Calu3 (cell line): ENCODE measurements around the genes EFCAB10 and CDHR3.

GRCh38 chr7:103317897-103318433, 20.7 kb downstream of the PMPCB start:
- PRO-cap = no peak

DNA sequence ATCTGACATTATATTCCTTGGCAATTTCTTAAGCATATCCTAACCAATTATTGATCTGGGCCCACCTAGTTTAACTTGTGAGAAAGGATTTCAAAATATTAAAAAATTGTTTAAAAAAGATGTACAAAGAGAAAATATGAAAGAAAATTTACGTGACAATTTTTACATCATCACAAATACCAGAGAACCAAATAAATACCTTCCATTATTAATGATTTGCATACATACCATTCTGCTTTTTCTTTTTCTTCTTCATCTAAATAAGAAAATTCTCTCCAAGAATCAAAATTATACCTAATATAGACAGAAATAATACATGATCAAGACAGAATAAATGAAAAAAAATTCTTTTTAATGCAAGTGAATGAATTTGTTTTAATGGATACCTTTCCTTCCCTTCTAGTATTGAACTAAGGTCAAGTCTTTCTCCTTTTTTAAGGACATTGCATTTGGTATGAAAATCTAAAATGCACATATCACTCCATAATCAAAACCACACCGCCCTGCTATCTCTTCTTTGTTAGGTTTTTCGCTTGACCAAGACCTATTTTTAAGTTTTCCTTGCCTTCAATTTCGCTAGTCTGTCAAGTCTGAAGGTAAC, 21.1 kb downstream of the DNAJC2 start:
- PRO-cap = no peak

DNA sequence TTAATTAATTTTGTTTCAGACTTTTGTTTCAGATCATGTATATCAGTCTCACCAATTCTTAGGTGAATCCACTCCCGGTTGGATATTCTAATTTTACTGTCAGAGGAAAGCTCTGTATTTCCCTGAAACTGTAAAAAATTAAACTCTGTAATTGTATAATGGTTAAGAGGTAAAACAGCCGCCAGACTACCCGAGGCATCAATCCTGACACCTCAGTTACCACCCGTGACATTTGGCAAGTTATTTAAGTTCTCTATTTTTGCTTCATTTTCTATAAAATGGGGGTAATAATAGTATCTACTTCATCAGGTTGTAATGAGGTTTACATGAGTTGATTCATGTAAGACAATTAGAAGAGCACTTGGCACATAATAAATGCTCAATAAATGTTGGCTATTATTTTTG, 303.6 kb upstream of the KMT2E start:
- PRO-cap = no peak

GRCh38 chr7:105000685-105001447, 13.1 kb upstream of the KMT2E start:
- PRO-cap = no peak

DNA sequence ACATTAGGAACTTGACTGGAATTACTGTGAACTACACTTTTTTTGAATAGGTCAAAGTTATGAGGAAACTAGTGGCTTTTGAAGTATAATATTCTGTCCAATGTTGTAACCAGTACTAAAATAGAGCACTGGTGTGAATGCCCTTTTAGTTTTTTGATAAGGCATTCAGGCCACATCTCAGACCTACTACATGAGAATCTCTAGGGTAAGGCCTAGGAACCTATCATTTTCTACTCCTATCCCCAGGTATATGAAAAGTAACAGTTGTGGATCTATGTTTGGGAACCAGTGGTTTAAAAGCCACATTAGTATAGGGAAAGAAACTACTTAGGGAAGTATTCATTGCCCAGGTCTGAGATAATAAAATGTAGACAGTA, 16.5 kb downstream of the KMT2E start:
- PRO-cap = no peak

- PRO-cap = no peak
Measured at GRCh38 chr7:105095687-105096152, 81.7 kb downstream of the KMT2E start.

DNA sequence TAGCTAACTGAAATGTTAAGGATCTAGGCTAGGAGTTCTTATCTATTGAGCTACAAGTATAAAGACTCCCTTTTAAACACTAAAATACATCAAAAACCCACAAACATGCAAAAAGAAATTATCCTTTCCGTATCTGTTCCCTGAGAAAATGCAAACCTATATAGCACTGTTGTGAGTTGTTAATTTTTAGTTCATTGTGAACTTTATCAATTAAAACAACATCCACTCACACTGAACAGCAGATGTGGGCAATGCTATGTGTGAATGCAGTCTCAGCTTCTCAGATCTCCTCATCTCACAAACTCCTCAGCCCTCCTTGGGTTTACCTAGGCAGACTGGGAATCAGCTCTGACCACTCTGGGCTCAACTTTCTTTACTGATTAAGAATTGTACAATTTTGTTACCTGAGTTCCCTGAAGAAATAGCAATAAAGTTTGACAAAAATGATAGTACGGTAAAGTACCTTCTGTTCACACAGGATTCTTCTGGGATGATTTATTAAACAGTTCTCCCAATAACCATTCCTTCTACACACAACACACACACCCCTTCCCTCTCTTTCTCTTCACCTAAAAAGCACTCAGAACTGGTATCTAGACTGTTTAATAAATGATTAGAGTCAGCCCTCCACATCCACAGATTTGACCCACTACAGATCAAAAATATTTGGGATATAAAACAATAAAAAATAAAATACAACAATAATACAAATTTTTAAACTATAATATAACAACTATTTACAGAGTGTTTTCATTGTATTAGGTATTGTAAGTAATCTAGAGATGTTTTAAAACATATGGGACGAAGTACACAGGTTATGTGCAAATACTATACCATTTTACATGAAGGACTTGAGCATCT, 123.9 kb downstream of the SRPK2 start:
- PRO-cap = no peak

DNA sequence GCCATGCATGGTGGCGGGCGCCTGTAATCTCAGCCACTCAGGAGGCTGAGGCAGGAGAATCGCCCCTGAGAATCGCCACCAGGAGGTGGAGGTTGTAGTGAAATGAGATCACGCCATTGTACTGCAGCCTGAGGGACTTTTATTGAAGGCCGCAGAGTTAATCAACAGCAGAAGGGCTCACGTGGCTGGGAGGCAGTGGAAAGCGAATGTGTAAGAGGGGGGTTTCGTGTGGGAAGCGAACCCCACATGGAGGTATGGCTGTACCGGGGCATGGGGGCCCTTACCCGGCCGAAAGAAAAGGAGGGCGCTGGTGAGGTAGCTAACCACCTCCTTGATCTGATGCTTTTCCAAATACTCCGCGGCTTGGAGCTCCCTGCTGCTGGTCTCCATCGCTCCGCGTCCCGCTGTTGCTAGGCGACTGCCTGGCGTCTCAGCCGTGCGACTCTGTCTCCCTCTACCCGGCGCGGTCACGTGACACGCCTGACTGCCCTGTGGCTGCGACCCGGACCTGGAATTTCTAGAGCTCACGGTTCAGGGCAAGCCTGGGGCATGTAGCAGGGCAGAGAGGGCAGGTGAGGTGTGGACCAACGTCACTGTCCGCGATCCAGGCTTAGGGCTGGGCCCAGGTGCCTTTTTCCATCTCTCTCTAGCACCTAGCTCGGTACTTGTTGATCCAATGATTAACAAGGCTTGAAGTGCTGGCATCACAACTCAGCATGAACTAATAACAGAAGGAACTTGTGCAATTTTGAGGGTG, at the start of gene EFCAB10:
Gene EFCAB10 (minus strand): TSS at position 420 of the 757 bp plus-strand sequence.
- PRO-cap = bidirectional peak, plus-strand start at position 477 of the sequence, minus-strand start at position 409 of the sequence

- PRO-cap = no peak
Measured at GRCh38 chr7:105775933-105776483, 100.4 kb downstream of the ATXN7L1 start.

DNA sequence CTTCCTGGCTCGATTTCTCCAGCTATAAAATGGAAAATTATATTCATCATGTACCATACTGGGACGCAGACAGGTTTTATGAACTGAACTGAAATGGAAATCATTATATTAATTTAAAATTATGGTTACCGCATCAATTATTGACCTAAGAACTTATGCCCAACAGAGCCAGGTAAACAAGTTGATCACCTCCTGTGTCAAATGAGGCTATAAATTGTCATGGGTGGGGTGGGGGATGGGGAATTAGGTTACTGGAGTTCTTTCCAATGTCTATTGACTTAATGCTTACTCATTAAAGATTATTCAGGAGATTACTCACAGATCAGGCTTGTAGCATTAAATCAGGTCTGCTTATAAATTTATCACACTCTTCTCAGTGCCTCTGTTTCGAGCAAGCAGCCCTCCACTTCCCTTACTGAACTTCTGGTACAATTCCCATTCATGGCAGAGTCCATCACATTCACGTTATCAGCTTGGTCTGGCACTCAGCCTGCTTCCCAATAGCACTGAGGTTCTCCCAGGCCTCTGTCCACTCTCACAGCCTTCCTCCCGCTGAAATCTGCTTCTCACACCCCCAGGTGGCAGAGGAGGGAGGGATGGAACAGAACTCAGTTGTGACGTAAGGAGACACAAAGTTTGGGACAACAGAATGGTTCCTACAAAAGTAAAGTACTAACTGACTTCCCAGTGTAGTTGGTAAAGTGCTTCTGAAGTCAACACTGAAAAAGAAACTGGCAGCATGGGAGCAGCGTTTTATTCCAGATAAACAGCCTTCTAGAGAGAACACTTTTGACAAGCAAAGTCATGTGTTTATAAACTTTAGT, 81.7 kb downstream of the ATXN7L1 start:
- PRO-cap = no peak

GRCh38 chr7:105823006-105823895, 53.1 kb downstream of the ATXN7L1 start:
- PRO-cap = no peak

DNA sequence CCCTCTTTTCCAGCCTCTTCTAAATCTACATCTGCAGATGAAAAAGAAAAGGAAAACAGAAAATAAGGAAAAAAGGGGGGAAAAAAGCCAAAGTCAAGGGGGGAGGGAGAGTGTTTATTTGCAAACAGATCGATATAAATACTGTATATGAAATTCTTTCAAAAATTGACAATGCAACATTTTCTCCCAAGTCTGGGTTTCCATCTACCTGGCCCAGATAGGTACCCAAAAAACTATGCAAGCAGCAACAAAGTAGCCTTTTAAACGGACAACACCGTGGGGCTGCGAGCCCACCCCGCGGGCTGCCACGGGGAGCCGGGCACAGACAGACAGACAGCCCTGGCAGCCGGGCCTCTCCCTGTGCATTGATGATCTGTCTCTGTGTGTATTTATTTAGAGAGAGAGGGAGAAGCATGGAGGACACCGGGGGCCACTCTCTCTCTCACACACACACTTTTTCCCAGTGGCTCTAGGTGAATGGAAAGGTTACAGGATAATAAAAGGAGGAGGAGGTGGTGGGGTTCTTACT, 485 bp downstream of the ATXN7L1 start:
- PRO-cap = bidirectional peak, plus-strand start at position 396 of the sequence, minus-strand start at position 367 of the sequence

DNA sequence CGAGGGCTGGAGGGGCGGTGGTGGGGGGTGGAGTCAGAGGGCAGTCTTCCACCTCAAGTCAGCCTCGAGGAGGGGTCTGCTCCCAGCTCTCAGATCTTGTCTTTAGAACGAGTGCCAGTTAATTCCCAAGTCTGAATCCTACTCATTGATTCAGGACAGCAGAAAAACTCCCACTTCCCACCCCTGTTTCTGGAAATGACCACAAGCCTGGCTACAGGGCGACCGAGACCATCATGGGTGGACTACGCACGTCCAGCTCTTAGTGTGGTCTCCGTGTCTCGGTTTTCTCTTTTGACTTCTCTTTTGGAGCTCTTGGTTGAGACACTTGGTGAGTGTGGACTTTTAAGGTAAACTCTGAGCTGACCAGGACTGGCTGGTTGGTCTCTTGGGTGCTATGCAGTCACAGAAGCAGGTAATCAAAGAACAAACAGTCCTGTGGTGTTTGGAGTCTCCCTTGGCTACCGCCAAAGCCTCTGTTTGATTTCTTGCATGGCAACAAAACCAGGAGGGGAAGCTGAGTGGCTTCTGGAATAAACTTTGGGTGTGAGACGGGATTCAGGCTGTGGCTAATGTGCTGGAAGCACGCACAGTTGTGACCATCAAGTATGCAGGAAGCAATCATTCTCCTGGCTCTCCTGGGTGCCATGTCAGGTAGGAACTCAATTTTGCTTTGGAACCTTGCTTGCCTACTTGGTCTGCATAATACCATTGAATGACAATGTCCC, at the start of gene CDHR3:
Gene CDHR3 (plus strand): TSS at position 551 of the 725 bp plus-strand sequence.
- PRO-cap = no peak

- PRO-cap = no peak
Measured at GRCh38 chr7:106071965-106072585, 40.0 kb downstream of the SYPL1 start.

- PRO-cap = no peak
Measured at GRCh38 chr7:106196759-106197027, 84.6 kb upstream of the SYPL1 start.

DNA sequence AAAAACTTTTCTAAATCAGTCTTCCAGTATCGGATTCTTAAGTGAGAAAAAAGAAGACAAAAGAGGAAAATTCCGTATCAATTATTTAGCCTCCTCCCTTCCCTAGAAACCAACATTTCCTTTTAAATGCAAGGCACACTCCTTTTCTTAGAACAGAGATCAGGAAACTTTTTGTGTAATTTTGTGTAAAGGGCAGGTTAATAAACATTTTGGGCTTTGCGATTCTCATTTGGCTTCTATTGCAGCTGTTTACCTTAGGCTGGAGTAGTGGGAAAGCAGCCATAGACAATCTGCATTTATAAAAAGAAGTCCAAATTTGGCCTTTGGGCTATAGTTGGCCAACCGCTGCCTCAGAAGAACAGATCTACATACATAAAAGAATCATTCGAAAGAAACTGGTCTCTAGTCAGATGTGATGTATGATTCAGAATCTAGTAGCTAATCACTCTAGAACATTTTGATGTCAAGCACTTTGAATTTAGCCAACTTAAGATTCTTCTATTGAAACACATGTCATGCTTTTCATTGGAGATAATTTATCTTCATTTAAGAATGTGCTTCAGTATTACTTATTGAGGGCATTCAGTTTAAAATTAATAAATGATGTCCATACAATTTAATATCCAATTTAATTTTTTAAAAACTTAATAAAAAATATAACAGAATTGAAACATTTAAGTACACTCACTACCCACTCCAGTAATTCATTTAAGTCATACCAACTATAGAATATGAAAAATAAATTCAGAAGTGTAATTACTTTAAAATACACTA, 35.2 kb downstream of the NAMPT start:
- PRO-cap = no peak

DNA sequence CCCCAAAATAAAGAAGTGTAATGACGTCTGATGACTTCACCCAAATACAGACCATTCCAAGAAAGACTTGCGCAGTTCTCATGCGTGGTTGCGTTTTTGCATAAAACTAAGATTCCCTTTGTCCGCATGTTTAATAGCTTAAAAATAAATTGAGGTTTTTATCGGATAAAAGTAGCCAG, 1.0 kb upstream of the NAMPT start:
- PRO-cap = no peak

- PRO-cap = no peak
Measured at GRCh38 chr7:106290115-106290897, 5.5 kb upstream of the NAMPT start.

DNA sequence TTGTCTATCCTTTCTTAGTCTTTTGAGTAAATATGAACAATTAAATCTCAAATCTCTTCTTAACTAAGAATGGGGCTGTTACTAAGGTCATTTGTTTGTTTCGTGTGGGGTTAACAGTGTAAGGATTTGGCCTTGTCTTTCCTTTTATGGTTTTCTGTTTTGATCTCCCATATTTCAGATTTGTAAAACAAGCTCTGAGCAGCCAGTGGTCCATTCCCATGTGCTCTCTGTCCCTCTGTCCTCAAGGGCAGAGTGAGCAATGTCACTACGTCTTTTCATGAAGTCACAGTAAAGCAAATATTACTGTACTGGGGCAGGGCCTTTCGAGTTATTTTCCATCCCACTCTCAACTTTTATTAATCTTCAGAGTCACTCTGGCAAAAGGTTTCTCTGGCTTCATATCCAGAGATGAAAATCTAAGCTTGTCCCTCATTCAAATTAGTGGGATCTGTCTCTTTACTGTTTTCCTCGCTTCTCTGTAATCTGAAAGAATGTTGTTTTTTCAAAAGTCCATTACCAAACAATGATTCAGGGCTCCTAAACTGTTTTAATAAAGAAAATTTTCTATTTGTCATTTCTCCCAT, 41.9 kb upstream of the NAMPT start:
- PRO-cap = no peak

- PRO-cap = no peak
Measured at GRCh38 chr7:106421294-106422007, 136.7 kb upstream of the NAMPT start.